Ascending aorta (tissue), 1 donor: ENCODE measurements around a stretch of chr6.

DNA sequence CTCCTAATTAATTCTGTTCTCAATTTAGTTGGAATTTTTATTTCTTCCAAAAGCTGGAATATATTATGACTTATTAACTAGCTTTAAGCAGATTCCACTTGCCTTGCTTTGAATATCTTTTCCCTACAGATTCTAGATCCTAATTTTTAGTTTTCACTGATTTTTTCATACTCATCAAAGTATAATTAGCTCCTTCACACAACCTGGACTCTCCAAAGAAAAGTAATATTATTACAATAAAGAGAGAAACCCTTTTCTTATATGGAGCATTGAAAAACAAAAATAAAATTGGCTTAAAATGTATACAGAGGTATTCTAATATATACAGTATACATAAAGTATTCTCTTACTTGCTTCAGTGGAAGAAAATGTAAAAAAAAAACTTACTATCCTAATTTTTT, 894.6 kb downstream of the EPHA7 start:
- PRO-cap: no peak

DNA sequence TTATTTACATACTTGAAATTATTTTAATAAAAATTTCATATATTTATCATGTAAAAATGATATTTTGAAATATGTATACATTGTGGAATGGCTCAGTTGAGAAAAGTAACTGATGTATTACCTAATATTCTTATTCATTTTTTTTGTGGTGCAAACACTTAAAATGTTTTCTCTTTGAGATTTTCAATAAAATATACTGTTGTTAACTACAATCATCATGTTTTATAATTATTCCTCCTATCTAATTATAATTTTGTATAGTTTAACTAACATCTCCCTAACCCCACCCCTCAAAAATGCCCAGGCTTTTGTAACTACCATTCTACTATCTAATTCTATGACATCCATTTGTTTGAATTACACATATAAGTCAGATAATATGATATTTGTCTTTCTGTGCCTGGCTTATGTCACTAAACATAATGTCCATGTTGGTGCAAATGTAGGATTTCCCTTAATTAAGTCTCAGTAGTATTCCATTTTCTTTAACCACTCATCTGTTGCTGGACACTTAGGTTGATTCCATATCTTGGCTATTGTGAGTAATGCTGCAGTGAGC, 544.0 kb downstream of the EPHA7 start:
- PRO-cap: no peak

DNA sequence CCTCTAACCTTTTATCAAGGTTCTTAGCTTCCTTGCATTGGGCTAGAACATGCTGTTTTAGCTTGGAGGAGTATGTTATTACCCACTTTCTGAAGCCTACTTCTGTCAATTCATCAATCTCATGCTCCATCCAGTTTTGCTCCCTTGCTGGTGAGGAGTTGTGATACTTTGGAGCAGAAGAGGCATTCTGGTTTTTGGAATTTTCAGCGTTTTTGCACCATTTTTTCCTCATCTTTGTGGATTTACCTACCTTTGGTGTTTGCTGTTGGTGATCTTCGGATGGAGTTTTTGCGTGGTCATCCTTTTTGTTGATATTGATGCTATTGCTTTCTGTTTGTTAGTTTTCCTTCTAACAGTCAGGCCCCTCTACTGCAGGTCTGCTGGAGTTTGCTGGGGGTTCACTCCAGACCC, 793.0 kb upstream of the MANEA start:
- PRO-cap: no peak

DNA sequence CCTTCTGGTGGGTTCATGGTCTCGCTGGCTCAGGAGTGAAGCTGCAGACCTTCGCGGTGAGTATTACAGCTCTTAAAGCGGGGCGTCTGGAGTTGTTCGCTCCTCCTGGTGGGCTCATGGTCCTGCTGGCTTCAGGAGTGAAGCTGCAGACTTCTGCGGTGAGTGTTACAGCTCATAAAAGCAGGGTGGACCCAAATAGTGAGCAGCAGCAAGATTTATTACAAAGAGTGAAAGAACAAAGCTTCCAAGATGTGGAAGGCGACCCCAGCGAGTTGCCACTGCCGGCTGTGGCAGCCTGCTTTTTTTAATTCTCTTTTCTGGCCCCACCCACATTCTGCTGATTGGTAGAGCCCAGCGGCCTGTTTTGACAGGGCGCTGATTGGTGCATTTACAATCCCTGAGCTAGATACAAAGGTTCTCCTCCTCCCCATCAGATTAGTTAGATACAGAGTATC, 244.3 kb downstream of the FUT9 start:
- PRO-cap: no peak

GRCh38 chr6:96499757-96500095, 21.9 kb upstream of the UFL1 start:
- PRO-cap: no peak

DNA sequence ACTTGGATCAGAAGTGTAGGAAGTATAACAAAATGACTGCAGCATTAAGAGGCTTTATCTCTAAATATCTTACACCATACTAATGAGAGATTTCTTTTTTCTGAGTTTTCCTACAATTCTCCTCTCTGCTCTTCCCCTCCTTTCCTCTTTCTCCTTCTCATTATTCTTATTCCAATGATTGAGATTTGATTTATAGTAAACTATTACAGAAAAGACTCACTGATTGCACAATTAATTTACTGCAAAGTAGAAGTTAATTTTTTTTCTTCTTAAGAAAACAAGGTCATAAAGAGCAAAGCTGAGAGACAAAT, 15.1 kb downstream of the FHL5 start:
- PRO-cap: no peak

- PRO-cap: no peak
Measured at GRCh38 chr6:96925106-96925380, 515 bp downstream of the KLHL32 start.

GRCh38 chr6:99348187-99348694, 1.2 kb downstream of the FAXC start:
- PRO-cap: no peak

DNA sequence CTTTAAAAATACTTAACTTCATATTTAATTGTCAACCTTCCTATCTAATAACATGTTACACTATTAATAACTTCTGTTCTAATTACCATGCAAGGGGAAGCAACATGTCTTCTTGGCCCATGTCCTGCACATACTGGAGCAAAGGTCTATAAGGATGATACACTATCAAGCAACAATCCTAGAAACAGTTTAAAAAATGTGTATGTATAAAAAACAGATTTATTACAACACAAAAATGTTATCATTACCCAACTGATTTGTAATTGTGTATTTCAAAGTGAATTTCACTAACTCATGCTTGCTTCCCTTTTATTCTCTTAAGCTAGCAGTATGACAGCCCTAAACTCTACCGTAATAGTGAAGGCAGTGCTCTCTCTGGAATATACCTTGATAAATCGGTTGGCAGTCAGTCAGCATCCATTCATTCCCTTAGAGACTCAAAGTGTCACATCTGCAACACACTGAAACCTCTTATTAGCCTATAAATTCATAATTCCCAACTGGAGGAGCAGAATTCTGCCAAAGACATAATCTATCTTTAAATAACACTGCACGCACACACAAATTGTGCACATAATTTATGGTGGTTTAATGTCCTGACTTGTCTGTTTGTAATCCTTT, 18.2 kb downstream of the CCNC start:
- PRO-cap: no peak

DNA sequence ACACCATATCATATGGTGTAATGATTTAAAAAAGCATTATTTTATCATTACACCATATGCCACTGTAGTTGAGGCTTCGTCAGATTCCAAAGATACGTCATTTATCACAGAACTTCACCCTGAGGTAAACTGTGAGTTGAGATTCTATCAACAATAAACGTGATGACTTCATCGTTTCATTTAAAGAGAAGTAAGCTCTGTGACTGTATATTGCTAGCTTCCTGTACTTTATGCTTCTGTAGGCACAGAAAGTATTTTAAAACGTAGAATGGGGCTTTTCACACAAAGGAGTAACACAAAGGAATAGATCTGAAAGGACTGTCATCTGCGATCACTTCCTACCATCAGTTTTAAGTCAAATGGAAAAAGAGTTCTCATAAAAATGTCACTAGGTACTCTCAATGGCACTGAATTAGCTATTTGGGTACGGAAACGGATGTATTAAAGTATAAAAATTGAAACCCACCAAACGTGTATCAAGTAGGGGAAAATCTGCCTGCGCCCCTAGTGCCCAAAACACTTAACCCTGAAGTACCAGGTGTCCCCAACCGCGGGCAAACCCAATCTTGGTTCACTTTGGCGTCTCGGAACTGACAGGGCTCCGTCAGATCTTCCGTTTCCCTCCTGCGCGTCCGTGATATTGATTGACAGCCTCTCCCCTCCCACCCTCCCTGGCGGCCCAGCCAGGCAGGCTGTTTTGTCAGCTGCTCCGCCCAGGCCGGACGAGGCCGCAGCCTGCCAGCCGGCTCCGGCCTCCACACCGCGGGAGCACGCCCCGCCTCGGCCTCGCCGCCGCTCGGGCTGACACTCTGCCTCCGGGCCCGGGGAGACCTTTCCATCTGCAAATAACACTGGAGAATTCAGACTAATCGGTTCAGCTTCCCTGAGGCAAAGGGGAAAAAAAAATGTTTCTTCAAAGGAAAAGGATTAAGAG, 234.6 kb upstream of the MCHR2 start:
- PRO-cap: no peak

DNA sequence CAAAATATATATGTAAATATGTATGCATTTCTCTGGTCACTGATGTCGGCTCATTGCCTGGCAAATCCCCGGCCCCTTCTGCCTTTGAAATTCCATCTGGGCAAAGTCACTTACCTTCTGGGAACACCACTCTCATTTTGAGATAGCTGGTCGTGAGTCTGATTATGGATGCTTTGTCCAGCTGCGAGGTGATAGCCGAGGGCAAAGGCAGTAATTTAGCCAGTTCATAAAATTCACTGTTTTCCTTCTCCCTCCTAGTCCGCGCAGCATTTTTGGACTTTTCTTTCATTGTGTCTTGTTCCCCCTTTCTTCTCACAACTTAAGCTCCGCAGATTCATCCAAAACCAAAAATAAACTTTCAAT, 1.6 kb downstream of the SIM1 start:
- PRO-cap: no peak

DNA sequence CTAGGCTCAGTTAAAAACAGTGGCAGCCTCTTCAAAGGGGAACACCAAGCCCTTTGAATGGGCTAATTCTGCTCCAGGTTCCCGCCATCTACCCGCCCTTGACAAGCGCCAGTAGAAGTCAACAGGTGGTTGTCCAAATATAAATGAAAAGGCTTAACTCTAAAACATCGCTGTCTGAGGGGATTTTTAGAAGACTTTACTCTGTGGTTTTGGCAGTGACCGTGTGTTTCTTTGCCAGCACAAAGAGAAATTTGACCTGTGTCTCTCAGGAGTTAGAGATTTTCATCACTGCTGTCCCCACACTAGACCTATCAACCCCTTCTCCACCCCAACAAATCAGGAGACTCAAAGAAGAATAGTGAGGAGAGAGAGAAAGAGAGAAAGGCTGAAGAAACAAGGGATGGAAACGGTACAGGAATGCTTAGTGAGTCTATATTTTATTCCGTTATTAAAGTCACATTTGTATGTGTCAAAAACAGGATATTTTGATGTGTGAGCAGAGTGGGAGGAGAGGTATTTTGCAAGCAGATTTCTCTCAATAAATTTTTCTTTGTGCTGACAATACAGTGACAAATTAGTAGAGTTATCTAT, 19.9 kb upstream of the SIM1 start:
- PRO-cap: no peak

- PRO-cap: no peak
Measured at GRCh38 chr6:104450414-104450708, 409.4 kb downstream of the HACE1 start.

DNA sequence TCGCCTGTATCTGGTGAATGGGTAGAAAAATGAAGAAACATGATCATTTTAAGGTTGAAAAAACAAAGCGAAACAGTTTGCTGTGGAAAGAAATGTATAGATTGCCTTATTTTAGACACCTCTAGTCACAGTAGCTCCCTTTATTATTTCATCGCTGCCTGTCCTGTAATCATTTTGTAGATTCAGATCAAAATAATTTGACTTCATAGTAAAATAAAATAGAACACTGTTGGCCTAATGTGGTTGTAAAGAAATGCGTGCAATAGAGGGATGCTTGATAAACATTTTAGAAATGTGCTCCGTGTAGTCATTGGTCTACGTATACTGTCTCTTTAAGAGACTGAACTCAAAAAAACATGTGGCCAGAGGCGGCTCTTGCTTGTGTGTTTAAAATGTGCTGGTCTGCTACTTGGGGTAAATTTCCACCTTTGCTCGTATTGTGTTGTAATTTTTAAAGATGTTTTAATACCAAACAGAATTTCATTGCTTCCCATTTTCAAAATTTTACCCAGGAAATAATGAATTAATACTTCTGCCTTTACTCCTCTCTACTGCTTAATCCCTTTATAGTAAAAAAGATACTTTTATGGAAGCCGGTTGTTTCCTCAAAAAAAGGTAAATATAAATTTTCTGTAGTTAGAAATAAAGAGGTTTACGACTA, 1.8 kb downstream of the LIN28B start:
- PRO-cap: no peak

DNA sequence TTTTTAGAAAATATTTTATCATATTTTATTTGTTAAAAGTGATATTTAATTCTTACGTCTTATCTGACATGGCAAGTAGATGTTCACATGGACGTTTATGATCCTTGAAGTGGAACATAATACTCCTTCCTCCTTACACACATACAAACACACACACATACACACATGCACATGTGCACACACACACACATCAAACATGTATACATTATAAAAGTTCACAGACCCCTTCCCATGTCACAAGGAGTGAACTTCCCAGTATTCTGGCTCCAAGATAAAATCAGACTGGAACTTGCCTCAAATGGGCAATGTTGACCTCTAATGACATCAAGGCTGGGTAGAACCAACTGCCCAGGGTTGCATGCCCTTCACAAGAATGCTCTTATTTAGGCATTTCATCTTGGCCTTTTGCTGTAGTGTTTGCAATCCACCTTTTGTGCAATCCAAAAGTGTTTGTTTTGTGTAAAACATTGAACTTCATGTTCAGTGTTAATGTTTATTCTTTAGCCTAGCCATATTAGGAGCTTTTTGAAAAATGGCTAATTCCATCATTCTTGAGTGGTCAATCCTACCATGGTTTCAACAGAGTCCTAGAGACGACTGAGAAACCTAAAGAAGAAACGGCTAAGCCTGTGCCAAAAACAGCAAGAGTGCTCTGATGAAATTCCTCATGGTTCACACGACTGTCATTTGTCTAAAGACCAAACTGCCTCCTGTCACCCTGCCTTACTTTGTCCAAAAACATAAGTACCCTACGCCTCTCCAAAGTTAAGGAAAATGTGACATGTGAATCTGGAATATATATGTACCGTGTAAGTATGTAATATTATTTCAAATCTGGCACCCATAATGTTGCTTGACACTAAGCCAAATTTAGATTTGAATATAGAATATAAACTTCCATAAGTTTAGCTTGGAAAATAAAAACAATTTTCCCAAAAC, 279.7 kb upstream of the PRDM1 start:
- PRO-cap: no peak

DNA sequence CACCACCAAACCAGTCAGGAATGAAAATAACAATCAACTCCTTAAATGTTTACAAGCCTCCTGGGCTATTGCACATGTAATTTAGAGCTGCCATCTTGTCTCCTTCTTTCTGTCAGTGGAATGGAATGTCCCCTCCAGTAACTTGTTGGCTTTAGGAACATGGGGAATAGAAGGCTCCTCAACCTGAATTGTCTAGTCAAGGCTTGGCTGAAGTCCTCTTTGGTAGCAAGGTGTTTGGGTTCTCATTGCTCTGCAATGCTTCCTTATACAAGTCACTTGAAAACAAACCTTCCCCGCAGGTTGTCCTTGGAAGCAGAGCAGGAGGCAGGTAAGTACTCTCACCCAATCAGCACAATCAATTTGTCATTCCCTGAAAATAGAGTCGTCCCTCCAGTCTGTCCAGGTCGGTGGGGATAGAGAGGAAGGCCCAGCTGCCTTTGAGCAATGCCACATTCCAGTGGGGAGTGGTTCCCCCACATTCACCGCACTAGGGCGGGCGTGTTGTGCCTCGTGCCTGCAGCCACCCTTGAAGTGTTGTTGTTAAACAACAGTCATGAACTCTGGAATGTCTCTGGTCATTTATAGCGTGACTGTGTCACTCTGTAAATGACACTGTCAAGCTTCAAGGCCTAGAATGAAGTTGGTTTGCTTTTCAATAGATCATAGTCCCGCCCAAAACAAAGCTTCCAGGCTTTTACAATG, 33.3 kb downstream of the PRDM1 start:
- PRO-cap: no peak

DNA sequence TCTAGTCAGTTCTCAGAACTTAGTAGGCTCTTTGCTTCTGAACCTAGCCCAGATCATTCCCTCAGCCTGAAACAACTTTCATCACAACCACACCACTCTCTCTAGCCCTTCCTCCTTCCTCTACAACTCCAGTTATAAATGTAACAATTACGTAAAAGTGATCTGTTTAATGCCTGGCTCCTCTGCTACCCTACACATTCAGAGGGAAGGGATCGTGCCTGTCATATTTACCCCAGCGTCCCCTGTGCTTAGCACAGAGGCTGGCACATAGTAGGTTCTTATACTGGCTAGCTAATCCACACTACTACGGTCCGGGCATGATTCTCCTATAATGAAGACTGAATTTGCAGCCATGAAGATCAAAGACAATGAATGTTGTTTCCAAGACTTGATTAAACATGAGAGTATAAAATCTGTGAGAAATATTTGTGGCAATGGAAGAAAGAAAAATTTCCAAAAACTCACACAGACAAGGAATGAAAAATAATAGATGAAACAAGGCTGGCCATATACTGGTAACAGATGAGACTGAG, 53.0 kb downstream of the ATG5 start:
- PRO-cap: no peak

GRCh38 chr6:106309830-106310416, 15.6 kb downstream of the ATG5 start:
- PRO-cap: no peak

GRCh38 chr6:106496651-106497155, 132.6 kb downstream of the RTN4IP1 start:
- PRO-cap: no peak

GRCh38 chr6:106514319-106514787, 114.9 kb downstream of the RTN4IP1 start:
- PRO-cap: no peak